Heart left ventricle (tissue), 7 donors: ENCODE measurements around a stretch of chr2.

DNA sequence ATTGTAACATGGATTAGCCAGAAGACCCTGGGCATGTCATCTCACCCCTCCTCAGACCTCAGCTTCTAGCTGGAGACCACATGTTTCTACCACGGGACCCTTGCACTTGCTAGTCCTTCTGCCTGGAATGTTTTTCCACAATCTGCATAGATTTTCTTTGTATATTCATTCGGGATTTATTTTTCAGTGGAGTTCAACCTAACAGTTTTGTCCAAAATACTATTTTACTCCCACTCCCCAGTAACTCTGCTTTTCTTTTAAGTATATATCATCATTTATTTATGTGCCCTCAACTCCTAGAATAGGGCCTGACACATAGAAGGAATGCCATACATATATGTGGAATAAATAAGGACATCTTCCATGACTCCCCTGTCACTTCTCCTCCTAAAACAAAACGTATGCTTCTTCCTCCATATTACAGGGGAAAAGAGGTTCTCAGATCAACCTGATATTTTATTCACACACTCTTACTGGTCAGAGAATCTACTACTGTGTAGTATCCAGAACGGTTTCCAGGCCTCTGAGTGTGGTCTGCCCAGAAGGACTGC, 56.2 kb downstream of the CYRIA start:
- PRO-cap, 6 experiments = no peak in any of the 6 experiments
- RAMPAGE, long total RNA, 2 experiments = no peak in any of the 2 experiments
- RRBS = no CpG with 5 or more reads among the region's 4 CpGs

- PRO-cap, 6 experiments = no peak in any of the 6 experiments
- RAMPAGE, long total RNA, 2 experiments = no peak in any of the 2 experiments
- RRBS = no CpG with 5 or more reads among the region's 4 CpGs
These were observed 40.5 kb downstream of the CYRIA start for GRCh38 chr2:16624996-16625597.

GRCh38 chr2:16651918-16652459, 13.6 kb downstream of the CYRIA start:
- PRO-cap, 6 experiments = no peak in any of the 6 experiments
- RAMPAGE, long total RNA, 2 experiments = no peak in any of the 2 experiments
- RRBS = no CpG with 5 or more reads among the region's 4 CpGs

GRCh38 chr2:16665157-16665416, 547 bp downstream of the CYRIA start:
- PRO-cap, 6 experiments = no peak in any of the 6 experiments
- RAMPAGE, long total RNA, 2 experiments = no peak in any of the 2 experiments
- RRBS = no CpG with 5 or more reads among the region's 4 CpGs

DNA sequence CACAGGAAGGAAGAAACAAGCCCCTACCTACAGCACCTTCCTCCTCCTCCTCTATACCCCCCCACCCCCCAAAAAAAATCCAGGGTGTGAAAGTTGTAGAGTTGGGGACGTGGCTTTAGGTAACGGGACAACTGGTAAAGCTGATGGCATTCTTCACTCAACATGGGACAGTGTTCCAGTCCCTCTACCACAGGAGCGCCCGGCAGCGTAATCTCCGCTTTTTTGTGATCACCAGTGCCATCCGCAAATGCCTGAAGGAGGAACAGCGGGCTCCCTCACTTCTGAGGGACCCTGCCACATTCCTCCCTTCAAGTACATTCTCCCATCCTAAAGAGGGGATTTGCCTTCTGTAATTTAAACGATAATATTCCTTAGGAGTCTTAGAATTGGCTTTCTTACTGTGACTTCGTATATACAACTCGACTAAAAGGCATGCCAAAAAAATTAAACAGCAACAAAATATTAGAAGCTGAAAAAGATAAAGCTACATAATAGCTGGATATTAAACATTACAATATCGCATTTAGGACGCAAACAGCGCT, 2.5 kb upstream of the VSNL1 start:
- PRO-cap, 6 experiments = no peak in any of the 6 experiments
- RAMPAGE, long total RNA, 2 experiments = no peak in any of the 2 experiments
- RRBS = no CpG with 5 or more reads among the region's 14 CpGs

DNA sequence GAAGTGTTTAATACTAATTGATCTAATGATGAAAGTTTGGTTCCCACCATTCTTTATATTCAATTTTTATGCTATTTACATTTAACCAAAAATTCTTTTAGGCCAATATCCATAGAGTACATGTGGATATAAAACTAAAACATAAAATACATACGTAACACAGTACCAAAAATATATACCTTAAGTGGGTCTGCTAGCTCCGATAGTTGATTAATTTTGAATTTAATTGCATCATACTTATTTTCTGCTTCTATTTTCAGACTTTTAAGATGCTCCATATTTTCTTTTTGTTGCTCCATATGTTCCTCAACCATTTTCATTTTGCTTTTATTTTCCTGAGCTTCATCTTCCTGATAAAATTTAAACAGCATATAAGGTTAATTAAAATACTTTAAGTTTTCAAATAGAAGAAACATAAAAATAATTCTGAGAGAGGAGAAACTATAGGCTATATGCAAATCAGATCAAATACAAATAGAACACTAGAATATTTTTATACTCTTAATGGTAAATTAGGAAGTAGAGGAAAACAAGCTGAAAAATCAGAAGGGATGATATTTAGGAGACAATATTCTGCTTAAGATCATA, 53.5 kb downstream of the SMC6 start:
- PRO-cap, 6 experiments = no peak in any of the 6 experiments
- RAMPAGE, long total RNA, 2 experiments = no peak in any of the 2 experiments
- RRBS = no CpG with 5 or more reads among the region's 2 CpGs

DNA sequence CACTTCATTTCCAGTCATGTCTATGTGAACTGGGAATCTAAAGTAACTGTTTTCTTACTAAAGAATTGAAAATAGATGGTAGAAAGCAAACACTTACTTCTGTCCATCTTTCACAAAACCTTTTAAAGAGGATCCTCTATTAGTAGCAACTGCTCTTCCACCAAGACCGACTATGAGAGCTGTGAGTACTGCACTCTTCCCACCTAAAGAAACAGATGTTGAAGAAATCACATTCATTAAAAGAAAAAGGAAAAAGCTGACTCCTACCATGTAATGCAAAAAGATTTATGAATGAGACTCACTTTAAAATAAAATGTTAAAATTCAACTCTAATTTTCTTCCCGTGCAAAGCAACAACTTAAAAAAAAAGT, 15.5 kb downstream of the SMC6 start:
- PRO-cap, 6 experiments = no peak in any of the 6 experiments
- RAMPAGE, long total RNA, 2 experiments = no peak in any of the 2 experiments
- RRBS = no CpG with 5 or more reads among the region's 2 CpGs

GRCh38 chr2:17805804-17806214, 10.5 kb upstream of the MSGN1 start:
- PRO-cap, 6 experiments = no peak in any of the 6 experiments
- RAMPAGE, long total RNA, 2 experiments = no peak in any of the 2 experiments
- RRBS = no CpG with 5 or more reads among the region's 5 CpGs

DNA sequence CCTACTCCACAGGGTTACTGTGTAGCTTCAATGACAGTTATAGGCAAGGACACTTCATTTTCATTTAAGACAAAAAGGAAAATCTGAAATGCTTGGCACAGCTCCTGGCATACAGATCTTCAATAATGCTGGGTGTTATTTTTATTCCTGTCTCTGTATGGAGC, 1.1 kb downstream of the RDH14 start:
- PRO-cap, 6 experiments = peak in 5 of 6 experiments; most common minus-strand start position 115 of the sequence (in 4)
- RAMPAGE, long total RNA, 2 experiments = no peak in any of the 2 experiments

DNA sequence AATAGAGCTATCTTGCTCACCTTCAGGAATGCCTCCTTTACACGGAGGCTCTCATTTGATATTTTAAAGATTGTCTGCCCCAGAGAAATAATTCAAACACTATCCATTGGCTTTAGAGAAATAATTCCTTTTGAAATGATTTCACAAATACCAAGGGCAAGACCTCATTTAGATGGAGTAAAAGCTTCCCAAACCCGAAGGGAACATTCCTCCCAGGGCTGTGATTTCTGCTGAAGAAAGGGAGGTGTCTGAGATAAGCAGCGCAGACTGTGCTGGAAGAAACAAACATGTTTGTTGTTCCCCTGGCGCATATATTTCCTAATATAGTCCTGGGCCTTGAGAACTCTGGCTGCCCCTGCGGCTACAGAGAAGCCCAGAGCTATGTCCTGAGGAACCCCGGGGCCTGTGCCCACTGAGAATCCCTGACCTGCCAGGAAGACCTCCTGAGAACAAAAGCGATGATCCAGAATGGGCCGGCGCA, 372.6 kb upstream of the NT5C1B start:
- PRO-cap, 6 experiments = no peak in any of the 6 experiments
- RAMPAGE, long total RNA, 2 experiments = no peak in any of the 2 experiments
- RRBS = no CpG with 5 or more reads among the region's 9 CpGs

DNA sequence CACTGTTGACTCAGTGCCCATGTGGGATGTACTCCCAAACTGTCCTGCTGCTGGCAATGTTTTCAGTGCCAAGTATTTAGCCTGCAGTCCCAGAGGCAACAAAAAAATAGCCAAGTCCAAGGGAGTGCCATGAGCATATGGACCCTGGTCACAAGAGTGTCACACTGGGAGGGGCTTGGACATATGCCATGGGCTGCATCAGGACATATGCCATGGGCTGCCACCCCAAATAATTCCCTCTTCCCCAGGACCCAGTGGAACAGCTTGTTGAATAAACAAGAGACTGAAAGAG, 366.7 kb downstream of the OSR1 start:
- PRO-cap, 6 experiments = no peak in any of the 6 experiments
- RAMPAGE, long total RNA, 2 experiments = no peak in any of the 2 experiments

DNA sequence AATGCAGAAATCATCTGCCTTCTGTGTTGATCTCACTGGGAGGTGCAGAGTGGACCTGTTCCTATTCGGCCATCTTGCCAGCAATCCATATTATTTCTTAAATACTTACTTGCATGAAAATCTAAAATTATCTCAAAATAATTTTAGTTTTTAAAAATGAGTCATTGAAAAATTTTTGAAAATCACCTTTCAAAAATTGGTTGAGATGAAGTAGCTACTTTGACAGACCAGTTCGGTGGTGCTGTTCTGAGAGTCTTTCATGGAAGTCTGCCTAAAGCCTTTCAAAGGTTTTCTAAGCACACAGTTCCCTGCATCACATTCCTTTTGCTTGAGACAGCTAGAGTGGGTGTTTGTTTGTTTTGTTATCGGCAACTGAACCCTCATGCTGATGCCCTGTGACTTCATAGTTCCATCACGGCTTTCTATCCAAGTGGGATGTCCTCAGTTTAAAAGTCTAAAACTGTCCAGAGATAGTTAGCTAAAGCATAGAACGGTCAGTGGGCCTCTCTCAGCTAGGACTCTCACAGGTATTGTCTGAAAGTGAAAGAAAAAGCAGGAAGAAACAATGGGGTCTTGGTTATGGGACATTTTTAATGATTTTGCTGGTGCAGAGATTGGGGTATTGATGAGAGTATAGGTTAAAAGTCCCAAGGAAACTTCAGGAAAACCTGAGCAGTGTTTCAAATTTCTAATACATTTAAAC, 337.4 kb downstream of the OSR1 start:
- PRO-cap, 6 experiments = peak in 2 of 6 experiments; most common plus-strand start position 477 of the sequence (in 2)
- RAMPAGE, long total RNA, 2 experiments = no peak in any of the 2 experiments
- RRBS = no CpG with 5 or more reads among the region's 5 CpGs

GRCh38 chr2:19336802-19337568, 21.4 kb downstream of the OSR1 start:
- PRO-cap, 6 experiments = no peak in any of the 6 experiments
- RAMPAGE, long total RNA, 2 experiments = no peak in any of the 2 experiments
- RRBS = no CpG with 5 or more reads among the region's 3 CpGs

DNA sequence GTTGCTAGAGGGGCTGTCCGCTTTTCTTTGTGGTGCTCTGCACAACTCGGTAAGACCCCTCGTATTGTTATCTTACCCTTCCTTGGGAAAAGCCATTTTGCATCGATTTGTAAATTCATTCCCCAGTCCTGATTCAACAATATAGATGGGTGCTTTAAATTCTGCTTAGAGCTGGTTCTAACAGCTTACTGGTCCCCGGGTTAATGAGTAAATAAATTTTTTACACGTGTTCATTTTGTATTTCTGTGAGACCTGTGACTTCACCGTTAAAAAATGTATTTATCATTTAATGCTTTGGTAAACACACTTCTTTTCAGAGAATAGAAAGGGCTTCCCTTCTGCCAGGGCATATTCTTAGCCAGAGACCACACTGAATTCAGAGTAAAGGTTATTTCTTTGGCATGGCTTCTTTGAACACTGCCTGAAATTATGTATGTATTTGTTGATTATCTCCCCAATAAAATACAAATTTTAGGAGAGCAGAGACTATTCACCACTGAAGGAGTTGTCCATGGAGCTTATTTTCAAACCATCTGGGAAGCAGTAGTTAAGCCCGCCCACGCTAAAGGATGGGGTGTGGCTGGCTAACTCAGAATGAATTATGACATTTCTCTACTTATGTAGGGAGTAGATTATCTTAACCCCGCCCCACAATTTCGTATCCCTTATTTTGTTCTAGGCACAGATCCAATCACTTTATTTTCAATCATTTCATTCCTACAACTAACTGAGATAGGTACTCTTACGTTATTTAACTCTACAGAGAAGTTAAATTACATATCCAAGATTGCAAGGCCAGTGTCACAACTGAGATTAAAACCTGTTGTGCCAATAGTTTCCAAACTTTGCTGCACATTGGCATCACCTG, 1.3 kb upstream of the LAPTM4A start:
- PRO-cap, 6 experiments = peak in 2 of 6 experiments; most common minus-strand start position 591 of the sequence (in 2)
- RAMPAGE, long total RNA, 2 experiments = no peak in any of the 2 experiments
- RRBS = no CpG with 5 or more reads among the region's 12 CpGs

- PRO-cap, 6 experiments = no peak in any of the 6 experiments
- RAMPAGE, long total RNA, 2 experiments = no peak in any of the 2 experiments
- RRBS = no CpG with 5 or more reads among the region's 4 CpGs
These were observed 16.3 kb upstream of the LAPTM4A start for GRCh38 chr2:20067703-20068110.

GRCh38 chr2:20125908-20126530, 74.6 kb upstream of the LAPTM4A start:
- PRO-cap, 6 experiments = peak in 6 of 6 experiments; most common plus-strand start chr2:20126316 (in 6)
- RAMPAGE, long total RNA, 2 experiments = no peak in any of the 2 experiments
- RRBS = no CpG with 5 or more reads among the region's 5 CpGs

- PRO-cap, 6 experiments = no peak in any of the 6 experiments
- RAMPAGE, long total RNA, 2 experiments = no peak in any of the 2 experiments
- RRBS = no CpG with 5 or more reads among the region's 8 CpGs
These were observed 27.5 kb downstream of the SDC1 start for GRCh38 chr2:20197407-20197892.

- PRO-cap, 6 experiments = no peak in any of the 6 experiments
- RAMPAGE, long total RNA, 2 experiments = no peak in any of the 2 experiments
- RRBS = 50% methylated on average over 2 of the region's 18 CpGs
These were observed 16.7 kb downstream of the SDC1 start for GRCh38 chr2:20207872-20208968.

DNA sequence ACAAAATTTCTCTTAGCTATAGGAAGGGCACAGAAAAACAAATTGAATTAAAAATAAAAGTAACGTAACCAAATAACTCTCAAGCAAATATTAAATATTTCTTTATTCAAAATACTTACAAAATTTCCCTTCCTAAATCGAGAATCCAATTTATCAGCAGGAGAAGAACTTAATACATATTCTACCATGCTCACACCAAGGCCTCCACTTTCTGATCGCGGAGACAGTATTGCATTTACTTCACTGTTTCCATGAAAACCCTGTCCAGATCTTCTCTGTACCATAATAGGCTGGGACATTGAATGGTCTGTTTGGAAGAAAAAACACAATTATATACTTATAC, 38.6 kb downstream of the PUM2 start:
- PRO-cap, 6 experiments = no peak in any of the 6 experiments
- RAMPAGE, long total RNA, 2 experiments = no peak in any of the 2 experiments
- RRBS = no CpG with 5 or more reads among the region's 4 CpGs

- PRO-cap, 6 experiments = no peak in any of the 6 experiments
- RAMPAGE, long total RNA, 2 experiments = no peak in any of the 2 experiments
- RRBS = no CpG with 5 or more reads among the region's 7 CpGs
These were observed 16.8 kb downstream of the PUM2 start for GRCh38 chr2:20333621-20334522.